Cardiac atrium fibroblast (primary cell): Measurements from ENCODE around the genes DHH and LMBR1L.

- RAMPAGE, long total RNA = no peak
These were observed 5.2 kb downstream of the RAPGEF3 start for GRCh38 chr12:47753242-47754092.

DNA sequence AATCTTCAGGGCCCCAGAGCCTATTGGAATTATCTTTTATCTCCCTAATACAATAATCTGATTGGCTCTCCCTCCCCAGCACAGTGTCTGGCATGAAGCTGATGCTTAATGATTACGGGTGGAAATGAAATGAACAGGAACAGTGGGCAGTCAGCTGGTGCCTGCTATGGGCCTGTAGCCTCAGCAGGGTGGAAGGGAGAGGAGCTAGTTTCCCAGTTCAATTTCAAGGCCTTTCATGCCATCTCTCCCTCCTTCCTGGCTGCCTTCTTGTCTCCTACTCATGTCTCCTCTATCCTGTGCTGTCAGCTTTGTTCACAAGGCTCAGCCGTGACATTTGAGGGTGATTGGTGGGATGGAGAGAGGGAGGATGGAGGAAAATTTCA is 4.3 kb upstream of the RAPGEF3 start:
- RAMPAGE, long total RNA = no peak

GRCh38 chr12:47782610-47783607 is 9.9 kb downstream of the SLC48A1 start:
- RAMPAGE, long total RNA = no peak

GRCh38 chr12:47816386-47816681 is 3.4 kb downstream of the HDAC7 start:
- RAMPAGE, long total RNA = no peak

- RAMPAGE, long total RNA = no peak
These were observed 2.7 kb upstream of the HDAC7 start for GRCh38 chr12:47822259-47823012.

- RAMPAGE, long total RNA = no peak
These were observed 8.2 kb downstream of the VDR start for GRCh38 chr12:47896512-47897163.

GRCh38 chr12:48142607-48143340 is 14.5 kb downstream of the ASB8 start:
- RAMPAGE, long total RNA = no peak

DNA sequence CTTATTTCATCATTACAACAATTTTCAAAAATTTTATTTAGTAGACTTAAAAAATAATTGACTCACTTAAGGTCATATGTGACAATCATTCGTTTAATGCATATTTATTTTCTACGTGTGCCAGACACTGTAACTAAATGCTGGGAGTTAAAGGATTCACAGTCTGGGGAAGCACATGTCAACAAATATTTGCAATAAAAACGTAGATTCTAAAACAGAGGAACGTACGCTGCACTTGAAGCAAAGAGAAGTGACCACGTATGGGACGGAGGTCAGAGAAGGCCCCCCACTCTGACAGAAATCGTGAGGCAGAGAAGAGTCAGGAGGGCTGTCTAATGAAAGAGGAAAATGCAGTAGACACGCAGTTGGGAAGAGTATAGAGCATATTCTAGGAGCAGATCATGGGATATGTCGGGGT is 1.1 kb upstream of the ZNF641 start:
- RAMPAGE, long total RNA = no peak

DNA sequence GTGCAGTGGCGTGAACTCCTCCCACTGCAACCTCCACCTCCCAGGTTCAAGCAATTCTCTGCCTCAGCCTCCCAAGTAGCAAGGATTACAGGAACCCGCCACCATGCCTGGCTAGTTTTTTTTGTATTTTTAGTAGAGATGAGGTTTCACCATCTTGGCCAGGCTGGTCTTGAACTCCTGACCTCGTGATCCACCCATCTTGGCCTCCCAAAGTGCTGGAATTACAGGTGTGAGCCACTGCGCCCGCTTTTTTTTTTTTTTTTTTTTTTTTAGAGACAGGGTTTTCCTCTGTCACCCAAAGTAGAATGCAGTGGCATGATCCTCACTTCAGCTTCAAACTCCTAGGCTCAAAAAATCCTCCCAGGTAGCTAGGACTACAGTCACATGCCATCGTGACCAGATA is 17.4 kb downstream of the KANSL2 start:
- RAMPAGE, long total RNA = no peak

DNA sequence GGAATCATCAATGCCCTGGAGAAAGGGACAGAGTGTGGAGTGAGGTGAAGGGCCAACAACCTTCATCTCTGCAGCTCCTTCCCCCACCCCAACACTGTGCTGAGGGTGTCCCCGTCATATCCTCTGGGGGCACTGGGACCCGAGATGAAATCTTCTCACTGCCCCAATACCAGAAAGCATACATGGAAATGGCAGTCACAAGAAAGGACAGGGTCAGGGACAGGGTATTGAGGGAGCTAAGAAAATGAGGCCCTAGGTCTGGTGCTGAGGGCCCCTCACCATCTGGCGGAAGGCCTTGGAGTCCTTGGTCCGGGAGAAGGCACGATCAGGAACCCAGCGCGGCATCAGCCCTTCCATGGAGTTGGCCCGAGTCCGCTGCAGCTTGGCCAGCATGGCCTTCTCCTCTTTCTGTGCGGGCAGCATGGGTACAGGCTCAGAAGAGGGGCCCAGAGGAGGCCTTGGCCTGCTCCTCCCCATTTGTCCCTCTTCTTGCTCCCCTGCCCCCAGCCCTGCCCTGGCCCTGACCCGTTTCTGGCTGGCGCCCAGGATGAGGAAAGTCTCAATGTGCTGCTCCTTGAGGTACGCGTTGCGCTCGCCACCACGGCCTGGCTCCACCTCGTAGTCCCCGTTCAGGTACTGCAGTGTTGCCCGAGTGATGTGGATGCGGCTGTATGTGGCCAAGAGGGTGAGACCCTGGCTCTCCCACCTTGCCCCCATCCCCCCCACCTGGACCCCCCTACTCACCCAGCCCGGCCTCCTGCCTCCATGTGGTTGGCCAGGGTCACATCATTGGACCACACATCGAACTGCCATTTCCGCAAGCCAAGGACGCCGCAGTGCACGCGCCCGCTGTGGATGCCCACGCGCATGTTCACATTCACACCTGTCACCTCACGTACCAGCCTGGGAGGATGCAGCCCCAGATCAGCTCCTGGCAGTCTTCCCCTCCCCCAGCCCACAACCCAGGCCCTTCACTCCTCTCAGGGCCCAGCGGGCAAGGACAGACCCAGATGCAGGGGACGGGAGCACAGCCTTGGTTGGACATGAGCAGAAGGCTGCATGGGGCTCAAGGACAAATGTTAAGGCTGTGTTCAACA is 12.9 kb downstream of the ADCY6 start:
- RAMPAGE, long total RNA = no peak

DNA sequence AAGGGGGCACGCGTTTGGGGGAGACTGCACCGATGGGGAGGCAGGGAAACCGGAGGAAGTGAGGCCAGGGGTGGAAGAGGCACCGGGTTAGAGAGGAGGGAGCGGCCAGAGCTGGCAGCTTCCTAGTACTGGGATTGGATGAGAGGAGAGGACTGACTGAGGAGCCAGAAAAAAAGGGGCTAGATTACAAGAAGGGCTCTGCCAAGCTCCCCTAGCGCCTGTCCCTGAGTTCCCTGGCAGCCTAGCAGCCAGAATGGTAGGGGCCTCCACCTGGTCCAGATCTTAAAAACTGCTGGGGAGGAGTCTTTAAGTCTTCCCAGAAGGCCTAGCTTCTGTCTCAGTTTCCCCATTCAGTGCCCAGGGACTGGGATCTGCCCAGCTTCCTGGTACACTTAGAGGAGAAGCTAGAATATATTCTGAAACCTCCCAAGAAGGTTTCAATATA is 2.5 kb upstream of the CACNB3 start:
- RAMPAGE, long total RNA = no peak

DNA sequence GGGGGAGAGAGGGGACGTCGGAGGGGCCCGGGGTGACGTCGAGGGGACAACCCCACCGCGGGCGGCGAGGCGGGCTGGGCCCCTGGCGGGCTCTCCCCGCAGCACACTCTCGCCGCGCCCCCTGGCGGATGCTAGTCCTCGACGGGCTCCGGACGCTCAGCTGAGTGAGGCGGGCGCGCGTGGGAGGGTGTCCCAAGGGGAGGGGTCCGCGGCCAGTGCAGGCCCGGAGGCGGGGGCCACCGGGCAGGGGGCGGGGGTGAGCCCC is 160 bp upstream of the WNT1 start:
- RAMPAGE, long total RNA = no peak

DNA sequence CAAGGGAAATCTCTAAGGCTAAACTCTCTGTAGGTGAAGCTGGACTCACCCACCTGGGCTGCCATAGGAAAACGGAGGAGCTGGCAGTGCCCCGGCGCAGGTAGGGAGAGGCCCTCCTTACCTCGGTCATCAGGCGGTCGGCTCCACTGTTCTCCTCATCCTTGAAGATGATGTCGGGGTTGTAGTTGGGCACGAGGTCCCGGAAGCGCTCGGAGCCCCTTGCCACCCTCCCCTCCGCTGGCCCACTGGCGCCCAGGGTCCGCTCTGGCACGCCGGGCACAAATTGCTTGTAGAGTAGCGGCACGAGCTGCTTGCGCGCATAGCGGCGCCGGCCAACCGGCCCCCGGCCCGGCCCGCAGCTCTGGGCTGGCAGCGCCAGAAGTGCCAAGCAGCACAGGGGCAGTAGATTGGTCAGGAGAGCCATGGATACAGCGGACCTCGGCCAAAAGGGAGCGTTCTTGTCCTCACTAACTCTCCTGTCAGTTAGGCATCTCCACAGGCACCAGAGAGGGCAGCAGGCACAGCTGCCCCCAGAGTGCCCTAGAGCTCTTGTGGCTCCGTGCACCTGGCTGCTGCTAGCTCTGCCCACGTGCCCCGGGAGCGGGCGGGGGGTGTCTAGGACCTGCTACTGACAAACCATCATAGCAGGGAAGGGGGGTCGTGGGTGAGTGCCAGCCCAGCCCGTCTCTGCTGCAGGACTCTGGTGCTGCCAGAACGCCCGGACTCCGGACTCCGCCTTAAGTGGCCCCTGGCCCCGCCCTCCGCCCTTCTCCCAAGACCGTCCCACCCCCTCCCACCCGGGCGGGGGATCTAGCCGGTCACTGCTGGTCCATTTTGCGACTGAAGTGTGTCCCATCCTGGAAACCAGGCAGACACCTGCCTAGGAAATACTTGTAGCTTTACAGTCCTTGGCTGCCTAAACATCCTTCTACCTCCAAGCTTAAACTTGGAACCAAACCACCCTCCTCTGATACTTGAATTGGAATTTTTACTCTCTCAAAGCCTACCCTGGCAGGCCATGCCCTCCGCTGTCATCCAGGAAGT is at the start of gene DHH:
DHH (minus strand) TSS at position 713 of the 1,044 bp plus-strand sequence.
- RAMPAGE, long total RNA = no peak

- RAMPAGE, long total RNA = no peak
These were observed at the start of gene LMBR1L for GRCh38 chr12:49110400-49111218. LMBR1L (minus strand) TSS chr12:49110847.

DNA sequence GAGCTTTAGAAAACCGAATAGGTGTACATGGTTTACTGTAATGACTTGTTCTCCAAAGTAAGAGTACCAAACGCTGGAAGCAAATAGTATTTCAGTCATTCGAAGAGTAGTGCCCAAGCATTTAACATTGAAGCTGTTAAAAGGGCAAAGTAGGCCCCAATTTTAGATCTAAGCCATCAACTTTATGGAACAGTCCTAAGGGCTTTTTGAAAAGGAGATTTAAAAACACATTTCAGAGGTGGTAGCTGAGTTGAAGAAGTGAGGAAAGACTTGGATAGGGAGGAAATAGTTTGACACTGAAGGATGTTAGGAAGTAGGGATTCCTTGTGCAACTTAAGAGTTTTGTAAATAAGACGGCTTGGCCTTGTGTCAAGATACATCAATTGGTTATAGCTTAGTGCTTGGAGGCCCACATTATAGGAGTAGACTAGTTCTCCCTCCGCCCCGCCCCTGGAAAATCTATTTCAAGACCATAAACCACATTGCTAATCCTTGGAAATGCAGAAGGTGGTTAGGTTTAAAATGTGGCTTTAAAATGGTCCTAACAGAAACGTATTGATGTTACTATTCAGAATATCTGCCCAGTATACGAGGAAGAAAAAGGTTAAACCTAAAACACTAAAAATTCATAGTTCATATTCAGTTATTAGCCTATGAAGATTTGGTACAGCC is 844 bp upstream of the TUBA1B start:
- RAMPAGE, long total RNA = no peak

- RAMPAGE, long total RNA = no peak
These were observed 16.4 kb upstream of the TUBA1B start for GRCh38 chr12:49147510-49148127.

DNA sequence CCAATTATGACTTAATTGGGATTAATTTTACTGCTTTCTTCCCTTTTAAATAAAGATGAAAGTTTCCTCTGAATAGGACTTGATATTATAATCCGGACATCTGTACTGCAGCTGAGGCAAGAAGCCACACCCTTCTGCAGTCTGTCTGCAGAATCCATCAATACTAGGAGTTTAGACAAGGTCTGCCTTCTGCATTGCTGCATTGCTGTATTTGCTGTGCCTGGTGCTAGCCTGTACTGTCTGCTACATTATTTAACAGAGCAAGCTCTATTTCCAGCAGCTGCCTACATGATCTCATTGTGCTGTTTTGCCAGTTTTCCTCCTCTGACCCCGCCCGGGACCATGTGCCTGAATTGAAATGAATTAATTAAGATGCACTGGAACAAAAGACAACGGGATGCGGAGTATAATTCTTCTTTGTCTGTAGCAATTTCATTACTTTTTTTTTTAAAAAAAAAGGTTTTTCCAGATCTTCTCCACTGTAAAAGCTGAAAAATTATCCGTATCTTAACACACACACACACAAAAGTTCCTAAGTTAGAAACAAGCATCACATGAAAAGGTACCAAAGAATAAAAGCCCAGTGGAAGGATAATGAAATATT is 1.6 kb downstream of the TUBA1A start:
- RAMPAGE, long total RNA = no peak

GRCh38 chr12:49260686-49261028 is 4.2 kb upstream of the TUBA1C start:
- RAMPAGE, long total RNA = no peak

GRCh38 chr12:49296361-49296642 is 1.4 kb downstream of the PRPH start:
- RAMPAGE, long total RNA = no peak

- RAMPAGE, long total RNA = no peak
These were observed 9.5 kb downstream of the MCRS1 start for GRCh38 chr12:49558412-49558844.